Ileum (tissue), 1 donor: Measurements from ENCODE around the gene RPS15.

GRCh38 chr19:1042948-1043716, 3.2 kb downstream of the ABCA7 start:
- PRO-cap: no peak

DNA sequence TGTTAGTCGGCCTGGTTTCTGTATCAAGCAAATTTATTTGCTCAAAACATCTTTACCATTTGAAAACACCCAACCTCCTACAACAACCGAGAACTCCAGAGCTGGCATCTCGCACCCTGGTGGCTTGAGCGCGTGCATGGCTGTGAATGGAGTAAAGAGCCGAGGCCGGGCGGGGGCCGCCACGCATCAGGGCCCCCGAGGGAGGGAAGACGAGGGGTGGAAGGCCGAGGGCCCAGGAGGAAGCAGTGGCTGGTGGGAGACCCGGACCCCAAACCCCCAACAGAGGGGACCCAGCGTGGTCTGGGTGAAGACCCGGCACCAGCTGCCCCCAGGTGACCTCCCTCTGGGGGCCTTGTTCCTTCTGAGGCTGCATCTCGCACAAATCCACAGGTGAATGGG, 7.0 kb downstream of the POLR2E start:
- PRO-cap: no peak

DNA sequence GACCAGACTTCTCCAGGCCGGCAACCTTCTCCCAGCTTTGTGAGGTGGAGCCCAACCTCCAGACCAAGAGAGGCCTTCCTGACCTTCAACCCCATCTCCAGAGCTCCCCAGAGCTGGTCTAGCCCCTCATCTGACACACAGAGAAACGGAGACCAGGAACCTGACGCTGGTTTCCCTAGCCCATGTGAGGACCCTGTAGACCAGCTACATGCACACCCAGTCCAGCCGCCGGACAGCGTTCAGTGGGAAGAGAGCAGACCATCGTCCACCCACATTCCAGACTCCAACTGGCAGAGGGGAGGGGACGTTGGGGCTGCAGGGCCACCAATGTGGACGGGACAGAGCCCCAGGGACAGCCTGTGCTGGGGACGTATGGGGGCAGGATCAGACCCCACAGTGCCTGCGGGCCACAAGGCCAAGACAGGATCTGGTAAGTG, 11.4 kb downstream of the SBNO2 start:
- PRO-cap: no peak

GRCh38 chr19:1203223-1203787, 2.3 kb upstream of the STK11 start:
- PRO-cap: no peak

DNA sequence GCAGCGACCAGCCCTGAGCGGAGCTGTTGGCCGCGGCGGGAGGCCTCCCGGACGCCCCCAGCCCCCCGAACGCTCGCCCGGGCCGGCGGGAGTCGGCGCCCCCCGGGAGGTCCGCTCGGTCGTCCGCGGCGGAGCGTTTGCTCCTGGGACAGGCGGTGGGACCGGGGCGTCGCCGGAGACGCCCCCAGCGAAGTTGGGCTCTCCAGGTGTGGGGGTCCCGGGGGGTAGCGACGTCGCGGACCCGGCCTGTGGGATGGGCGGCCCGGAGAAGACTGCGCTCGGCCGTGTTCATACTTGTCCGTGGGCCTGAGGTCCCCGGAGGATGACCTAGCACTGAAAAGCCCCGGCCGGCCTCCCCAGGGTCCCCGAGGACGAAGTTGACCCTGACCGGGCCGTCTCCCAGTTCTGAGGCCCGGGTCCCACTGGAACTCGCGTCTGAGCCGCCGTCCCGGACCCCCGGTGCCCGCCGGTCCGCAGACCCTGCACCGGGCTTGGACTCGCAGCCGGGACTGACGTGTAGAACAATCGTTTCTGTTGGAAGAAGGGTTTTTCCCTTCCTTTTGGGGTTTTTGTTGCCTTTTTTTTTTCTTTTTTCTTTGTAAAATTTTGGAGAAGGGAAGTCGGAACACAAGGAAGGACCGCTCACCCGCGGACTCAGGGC, 773 bp downstream of the STK11 start:
- PRO-cap: no peak

- PRO-cap: no peak
Observed at GRCh38 chr19:1231677-1232259, 6.0 kb downstream of the CBARP start.

DNA sequence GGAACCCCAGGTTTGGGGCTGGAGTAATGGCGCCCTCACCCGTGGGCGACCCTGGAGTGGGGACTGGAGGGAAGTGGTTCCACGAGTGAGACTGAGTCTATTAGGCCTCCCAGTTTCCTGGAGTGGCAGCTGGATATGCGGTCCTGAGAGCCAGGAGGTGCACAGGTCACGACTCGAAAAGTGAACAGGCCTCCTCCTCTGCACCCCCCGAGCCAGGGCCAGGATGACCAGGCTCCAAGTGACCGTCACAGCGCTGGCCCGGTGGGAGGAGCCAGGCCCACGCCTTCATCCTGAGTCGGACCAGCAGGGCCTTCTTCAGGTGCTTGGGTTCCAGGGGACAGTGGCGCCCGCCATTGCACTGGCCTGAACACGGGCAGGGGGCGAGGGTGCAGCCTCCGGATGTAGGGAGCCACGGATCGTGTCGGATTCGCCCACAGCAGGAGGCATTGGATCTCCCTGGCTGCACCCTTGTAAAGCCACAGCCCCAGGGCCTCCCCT, 1.9 kb upstream of the ATP5F1D start:
- PRO-cap: no peak

GRCh38 chr19:1253244-1253942, 5.0 kb downstream of the MIDN start:
- PRO-cap: bidirectional peak, plus-strand start at chr19:1253341, minus-strand start at chr19:1253202; bidirectional peak, plus-strand start at chr19:1253534, minus-strand start at chr19:1253380

- PRO-cap: no peak
Observed at GRCh38 chr19:1260137-1260665, 8.9 kb upstream of the CIRBP start.

DNA sequence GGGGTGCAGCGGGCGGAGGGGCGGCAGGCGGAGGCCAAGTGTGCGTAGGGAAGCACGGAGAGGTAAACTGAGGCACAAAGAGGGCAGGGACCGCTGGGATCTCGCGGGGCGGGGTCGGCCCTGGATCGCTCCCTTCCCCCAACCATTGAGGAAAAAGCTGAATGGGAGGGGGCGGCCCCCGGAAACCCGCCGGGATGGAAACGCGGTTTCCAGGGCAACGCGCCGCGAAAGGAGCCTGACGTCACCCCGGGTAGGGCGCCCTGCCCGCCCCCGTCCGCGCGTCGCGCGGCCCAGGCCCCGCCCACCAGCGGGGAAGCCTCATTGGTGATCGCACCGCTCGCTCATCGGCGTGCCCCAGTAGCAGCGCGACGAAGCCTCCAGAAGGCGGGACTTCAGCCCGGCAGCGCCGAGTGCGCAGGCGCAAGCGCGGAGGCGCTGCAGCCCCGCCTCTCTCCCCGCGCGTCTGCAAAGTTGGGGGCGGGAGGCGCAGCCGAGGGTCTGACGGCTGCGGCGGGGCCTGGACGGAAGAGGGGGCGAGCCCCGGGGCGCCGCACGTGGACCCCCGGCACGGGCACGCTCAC, 8.4 kb upstream of the CIRBP start:
- PRO-cap: bidirectional peak, plus-strand start at position 468 of the sequence, minus-strand start at position 226 of the sequence

- PRO-cap: no peak
Observed at GRCh38 chr19:1261247-1261714, 7.9 kb upstream of the CIRBP start.

DNA sequence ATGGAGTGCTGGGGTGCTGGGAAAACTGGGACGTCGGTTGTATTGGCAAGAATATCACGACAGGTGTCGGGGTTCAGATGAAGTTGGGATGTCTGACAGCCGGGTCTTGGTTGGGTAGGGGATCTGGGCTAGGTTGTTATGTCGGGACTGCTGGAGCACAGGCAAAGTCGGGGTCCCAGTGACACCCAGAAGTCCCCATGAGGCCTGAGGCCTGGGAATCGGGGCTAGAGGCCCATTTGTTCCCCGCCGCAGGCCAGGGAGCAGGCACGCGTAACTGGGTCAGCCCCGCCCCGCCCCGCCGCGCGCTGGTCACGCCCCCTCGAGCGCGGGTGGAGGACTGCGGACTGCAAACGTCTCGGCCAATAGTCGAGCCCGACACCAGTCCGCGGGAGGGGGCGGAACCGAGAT, 323 bp upstream of the CIRBP start:
- PRO-cap: bidirectional peak, plus-strand start outside the sequence, minus-strand start at position 276 of the sequence

DNA sequence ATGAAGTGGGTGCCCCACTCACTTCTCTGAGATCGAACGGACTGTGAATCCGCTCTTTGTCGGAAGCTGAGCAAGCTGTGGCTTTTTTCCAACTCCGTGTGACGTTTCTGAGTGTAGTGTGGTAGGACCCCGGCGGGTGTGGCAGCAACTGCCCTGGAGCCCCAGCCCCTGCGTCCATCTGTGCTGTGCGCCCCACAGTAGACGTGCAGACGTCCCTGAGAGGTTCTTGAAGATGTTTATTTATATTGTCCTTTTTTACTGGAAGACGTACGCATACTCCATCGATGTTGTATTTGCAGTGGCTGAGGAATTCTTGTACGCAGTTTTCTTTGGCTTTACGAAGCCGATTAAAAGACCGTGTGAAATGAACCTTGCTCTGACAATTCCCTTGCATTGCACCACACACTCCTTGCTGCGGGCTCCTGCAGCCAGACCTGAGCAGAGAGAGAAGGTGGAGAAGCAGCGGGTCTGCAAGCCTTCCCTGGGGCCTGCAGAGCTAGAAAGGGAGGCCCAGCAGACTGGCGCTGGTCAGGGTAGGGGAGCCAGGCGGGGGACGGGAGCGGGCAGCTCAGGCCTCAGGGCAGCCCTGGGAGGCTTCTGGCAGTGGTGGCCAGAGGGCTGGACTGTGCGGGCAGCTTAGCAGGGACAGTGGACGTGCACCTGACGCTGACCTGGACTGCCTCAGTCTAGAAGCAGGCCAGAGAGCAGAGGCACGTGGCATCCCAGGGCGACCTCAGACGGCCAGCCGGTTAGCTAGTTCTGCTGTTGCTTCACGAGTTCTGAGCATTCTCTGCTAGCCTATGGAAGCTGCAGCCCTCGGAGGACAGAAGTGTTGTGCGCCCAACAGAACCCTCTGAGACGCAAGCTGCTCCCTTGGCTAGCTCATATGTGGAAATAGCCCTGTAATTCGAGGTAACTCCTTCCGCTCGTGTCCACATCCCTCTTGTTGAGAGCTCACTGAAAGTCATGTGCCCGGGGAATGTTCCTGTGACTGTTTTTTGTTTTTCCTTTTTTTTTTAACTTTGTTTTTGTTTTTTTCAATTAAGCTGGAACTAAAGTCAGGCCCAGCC, 2.2 kb upstream of the FAM174C start:
- PRO-cap: no peak

GRCh38 chr19:1333583-1334094, 21.1 kb upstream of the PWWP3A start:
- PRO-cap: no peak

- PRO-cap: no peak
Observed at GRCh38 chr19:1370524-1371302, 13.0 kb upstream of the NDUFS7 start.

GRCh38 chr19:1410107-1411329, 3.1 kb downstream of the DAZAP1 start:
- PRO-cap: no peak

- PRO-cap: no peak
Observed at GRCh38 chr19:1419447-1419943, 12.1 kb downstream of the DAZAP1 start.

DNA sequence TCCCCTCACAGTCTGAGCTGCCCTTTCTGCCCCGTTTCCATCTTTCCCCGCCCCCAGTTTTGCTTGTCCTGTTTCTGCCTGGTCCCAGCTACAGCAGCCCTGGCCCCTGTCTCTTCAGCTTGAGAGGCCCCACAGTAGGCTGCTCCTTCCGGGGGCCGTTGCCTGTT, 13.8 kb upstream of the RPS15 start:
- PRO-cap: no peak

DNA sequence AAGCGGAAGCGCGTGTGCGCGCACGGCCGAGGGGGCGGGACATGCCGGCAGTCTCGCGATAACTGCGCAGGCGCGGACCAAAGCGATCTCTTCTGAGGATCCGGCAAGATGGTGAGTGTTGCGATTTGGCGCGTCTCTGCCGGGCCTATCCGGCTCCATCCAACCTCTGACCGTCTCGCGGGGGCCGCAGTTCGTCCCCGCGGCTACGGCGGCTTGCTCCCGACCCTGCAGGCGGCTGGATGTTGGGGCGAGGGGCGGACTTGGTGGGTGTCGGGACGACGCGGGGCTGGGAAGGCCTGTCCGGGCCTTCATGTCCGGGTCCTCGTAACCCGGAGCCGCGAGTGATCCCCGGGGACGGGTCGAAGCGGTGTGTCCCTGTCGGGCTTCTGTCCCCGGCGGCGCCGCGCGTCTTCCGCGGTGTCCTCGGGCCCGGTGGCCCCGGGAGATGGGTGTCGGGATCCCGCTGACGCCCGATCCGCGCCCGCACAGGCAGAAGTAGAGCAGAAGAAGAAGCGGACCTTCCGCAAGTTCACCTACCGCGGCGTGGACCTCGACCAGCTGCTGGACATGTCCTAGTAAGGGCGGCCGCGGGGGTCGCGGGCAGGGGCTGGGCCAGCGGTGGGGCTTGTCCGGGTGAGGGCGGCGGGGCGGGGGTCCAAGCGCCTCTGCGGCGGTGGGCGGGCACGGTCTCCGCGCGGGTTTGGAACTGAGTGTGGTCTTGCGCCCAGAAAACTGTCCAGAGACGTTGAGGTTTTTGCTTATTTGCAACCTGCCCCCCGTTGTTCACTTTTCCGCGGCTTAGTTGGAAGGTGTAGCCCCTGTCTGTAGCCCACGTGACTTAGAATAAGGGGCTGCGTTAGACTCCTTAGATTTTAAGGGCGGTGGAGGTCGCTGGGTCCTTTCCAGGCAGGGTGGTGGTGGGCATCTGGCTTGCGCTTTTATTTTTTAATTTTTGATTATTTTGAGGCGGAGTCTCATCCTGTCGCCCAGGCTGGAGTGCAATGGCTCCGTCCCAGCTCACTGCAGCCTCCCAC, at the start of gene RPS15:
Gene RPS15, plus strand, starts transcription at position 79 of the 1,034 bp plus-strand sequence.
- PRO-cap: bidirectional peak, plus-strand start at position 88 of the sequence, minus-strand start outside the sequence

DNA sequence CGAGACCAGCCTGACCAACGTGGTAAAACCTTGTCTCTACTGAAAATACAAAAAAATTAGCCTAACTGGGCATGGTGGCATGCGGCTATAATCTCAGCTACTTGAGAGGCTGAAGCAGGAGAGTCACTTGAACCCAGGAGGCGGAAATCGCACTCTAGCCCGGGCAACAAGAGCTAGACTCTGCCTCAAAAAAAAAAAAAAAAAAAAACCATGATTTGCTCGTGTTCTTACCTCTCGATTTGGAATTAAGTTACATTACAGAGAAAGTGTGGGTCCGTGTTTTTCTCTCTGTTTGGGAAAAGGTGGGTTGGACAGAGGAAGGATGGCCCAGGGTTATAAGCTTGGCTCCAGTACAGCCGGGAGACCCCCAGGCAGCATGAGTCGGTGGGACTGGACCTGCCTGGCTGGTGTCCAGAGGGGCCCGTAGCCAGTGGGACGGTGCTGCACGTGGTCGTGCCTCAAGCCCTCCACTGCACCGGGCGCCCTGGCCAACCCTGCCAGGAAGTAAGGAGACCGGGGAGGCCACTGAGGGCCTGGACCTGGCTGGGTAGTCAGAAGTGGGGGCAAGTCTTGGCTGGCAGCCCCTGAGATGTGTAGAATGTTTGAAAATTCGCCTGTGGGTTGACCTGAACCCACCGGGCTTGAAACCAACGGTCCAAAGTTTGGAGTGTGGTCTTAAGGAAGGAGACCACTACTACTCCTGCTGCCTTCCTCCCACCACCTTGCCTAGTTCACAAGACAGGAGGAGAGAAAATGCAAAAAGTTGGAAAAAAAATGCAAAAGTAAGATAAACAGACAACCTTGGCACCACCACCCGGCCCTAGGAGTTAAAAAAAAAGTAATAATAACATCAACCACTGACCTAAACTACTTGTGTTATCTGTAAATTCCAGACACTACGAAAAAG, 3.8 kb downstream of the RPS15 start:
- PRO-cap: no peak